ENCODE results near the gene ZNF80.

DNA sequence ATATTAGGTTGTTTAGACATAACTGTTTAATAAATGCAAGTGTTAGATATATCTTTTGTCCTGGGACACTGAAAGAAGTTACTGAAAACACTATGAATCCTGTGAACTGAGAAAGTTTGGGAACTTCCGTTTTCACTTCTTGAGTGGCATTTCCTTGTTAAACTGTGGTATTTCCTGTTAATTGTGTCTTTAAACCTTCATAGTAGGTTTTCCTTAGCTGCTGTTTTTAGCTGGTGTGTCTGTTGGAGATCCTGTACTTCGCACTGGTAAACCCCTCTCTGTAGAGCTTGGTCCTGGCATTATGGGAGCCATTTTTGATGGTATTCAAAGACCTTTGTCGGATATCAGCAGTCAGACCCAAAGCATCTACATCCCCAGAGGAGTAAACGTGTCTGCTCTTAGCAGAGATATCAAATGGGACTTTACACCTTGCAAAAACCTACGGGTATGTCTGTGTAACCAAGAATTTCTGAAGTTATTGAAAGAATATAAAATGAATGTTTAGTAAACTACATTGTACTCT, 37.2 kb downstream of the ATP6V1A start:
- PRO-cap, result no peak

GRCh38 chr3:113948806-113949107, 944 bp downstream of the ZDHHC23 start:
- PRO-cap, result no peak

GRCh38 chr3:114057099-114057323, 474 bp downstream of the QTRT2 start:
- PRO-cap, result no peak

GRCh38 chr3:114219691-114220159, 17.7 kb downstream of the ZNF80 start:
- PRO-cap, result unidirectional peak, plus-strand start at chr3:114219907

DNA sequence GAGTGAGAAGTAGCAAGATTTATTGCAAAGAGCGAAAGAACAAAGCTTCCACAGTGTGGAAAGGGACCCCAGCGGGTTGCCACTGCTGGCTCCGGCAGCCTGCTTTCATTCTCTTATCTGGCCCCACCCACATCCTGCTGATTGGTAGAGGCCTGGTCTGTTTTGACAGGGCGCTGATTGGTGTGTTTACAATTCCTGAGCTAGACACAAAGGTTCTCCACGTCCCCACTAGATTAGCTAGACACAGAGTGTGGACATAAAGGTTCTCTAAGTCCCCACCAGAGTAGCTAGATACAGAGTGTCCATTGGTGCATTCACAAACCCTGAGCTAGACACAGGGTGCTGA, at the start of gene ZNF80:
Gene ZNF80 (minus strand): TSS at position 96 of the 346 bp plus-strand sequence.
- PRO-cap, result no peak

- PRO-cap, result unidirectional peak, minus-strand start at chr3:114296036; unidirectional peak, minus-strand start at chr3:114296127
These were observed 2.1 kb downstream of the TIGIT start for GRCh38 chr3:114295936-114296227.

GRCh38 chr3:114623228-114623621, 329.4 kb downstream of the TIGIT start:
- PRO-cap, result no peak

GRCh38 chr3:114745740-114746349, 401.2 kb downstream of the ZBTB20 start:
- PRO-cap, result no peak

GRCh38 chr3:114900517-114901299, 246.4 kb downstream of the ZBTB20 start:
- PRO-cap, result no peak

DNA sequence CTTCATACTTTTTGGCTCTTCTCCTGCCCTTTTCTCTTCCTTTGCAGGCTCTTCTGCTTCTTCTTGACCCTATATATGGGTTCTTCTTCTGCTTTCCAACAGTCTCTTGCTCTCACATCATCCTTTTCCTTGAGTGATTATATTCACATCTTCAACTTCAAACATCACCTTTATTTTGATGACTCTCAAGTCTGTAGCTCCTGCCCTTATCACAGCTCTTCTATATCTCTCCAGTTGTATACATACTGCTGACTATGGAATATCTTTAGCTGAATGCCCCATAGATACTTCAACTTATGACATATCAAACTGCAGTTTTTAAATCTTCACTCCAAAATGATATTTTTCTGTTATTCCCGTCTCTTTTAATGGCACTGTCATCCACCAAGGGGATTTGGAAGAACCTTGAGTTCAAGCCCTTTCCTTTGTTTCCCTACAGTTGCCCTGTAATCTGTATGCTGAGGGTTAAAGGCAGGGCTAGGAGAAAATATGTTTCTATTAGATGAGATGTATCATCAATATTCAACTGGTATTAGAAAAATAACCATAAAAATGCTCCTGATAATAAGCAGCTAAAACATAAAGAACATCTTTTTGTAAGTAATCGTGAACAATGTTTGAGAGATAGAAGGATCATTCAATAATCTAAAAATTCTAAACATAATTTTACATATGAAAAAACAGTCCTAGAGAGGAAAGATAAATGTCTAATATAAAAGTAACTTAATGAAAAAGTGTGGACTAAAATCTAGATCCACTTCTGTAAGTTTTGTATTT, 139.0 kb downstream of the ZBTB20 start:
- PRO-cap, result no peak

GRCh38 chr3:115023300-115023870, 123.7 kb downstream of the ZBTB20 start:
- PRO-cap, result no peak

GRCh38 chr3:115187100-115187427, 40.0 kb upstream of the ZBTB20 start:
- PRO-cap, result unidirectional peak, minus-strand start at chr3:115187235

GRCh38 chr3:117997146-117997419, 1037.6 kb downstream of the IGSF11 start:
- PRO-cap, result no peak

GRCh38 chr3:118991840-118992247, 42.8 kb downstream of the IGSF11 start:
- PRO-cap, result unidirectional peak, minus-strand start at chr3:118991932

DNA sequence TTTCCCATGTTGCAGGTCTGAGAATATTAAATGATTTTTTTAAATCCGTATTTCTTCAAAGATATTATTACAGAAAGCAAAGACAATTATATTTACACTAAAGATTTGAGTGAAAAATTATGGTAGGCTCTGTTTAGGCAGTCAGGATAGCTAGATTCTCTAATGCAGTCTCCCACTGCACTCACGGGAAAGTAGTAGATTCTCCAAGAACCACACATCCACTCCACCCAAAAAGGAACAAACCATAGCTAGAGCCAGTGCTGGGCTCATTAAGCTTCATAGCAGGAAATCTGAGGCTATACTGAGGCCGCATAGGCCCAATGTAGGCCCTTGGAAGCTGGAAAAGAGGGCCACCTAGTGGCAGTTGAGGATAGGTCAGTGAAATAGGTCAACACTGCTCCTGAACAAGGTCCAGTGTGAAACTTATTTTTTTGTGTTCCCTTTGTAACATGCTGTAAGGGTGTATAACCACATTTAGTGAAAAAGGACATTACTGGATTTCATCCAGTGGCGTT, 688 bp upstream of the B4GALT4 start:
- PRO-cap, result no peak

DNA sequence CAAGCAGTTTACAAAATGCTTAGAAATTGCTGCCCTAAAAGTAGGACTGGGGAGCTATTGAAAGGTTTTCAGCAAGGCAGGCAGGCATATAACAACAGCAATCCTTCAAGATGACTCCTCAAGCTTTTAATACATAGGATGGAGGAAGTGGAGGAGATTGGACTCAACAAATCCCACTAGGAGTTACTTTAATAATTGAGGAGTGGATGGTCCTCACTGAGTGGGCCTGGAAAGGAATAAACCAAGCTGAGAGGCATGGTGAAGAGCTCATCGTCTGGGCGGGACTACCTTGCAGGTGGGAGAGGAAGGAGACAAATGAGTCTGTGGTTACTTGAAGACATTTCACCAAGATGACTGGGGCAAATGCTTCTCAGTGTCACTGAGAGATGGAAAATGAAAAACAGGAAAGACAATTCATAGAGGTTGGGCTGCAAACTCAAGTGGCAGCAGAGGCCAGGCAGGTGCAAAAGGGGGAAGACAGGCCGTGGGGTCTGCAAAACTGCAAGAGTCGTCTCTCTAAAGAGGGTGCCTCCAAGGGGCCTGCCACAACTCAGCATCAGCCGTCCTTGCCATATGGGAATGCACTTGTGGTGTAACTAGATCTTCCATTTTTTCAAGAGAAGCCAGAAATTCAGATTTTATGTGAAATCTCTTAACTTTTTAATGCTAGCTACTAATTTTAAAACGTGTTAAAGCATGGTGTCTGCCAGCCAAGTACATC, 1.5 kb upstream of the ARHGAP31 start:
- PRO-cap, result no peak

GRCh38 chr3:119435560-119436558, 27.6 kb downstream of the TMEM39A start:
- PRO-cap, result no peak

DNA sequence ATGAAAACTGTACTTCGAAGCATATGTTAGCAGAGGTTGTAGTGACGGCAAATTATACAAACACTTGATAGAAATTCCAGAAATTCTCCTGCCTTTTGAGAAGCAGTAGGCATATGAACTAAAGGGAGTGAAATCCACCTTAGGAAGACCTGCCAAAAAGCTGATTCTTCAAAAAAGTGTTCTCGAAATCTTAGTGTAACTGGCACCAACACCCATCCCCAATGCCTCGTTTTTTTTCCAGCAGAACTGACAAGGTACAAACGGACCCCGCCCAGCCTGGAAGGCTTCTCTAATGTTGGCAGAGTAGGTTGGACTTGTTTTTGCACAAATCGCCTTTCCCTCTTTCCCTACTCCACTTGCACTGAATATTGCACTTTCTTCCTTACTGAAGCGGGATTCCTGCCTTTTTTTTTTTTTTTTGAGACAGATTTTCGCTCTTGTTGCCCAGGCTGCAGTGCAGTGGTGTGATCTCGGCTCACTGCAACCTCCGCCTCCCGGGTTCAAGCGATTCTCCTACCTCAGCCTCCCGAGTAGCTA, 581 bp upstream of the TIMMDC1 start:
- PRO-cap, result no peak

- PRO-cap, result no peak
These were observed 18.7 kb downstream of the TIMMDC1 start for GRCh38 chr3:119517071-119517422.

DNA sequence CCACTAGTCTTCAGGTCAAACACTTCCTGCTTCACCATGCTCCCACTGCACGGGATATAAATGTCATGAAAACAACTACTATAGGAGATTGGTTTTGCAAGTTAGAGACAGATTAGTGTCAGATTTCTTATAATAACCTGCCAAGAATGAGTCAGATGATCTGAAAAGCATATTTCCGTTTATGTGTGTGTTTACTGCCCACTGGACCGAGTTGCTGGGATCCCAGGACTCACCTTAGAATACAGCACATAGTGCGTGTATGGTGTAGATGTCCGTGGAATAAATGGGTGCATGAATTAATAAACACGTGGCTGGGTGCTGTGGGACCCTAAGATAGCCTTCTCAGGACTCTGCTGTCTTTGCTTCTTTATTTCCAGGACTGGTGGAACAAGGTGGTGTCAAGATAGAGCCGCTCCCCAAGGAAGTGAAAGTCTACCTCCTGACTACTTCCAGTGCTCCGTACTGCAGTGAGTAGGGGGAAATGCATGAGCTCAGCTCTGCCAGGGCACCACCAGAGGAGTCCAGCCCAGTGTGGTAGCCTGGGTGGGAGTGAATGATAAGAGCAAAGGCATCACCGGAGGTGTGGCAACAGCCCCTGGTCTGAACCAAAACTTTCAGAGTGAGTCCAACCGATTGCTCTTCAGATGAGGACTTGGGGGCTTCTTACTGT, 21.6 kb downstream of the PLA1A start:
- PRO-cap, result no peak

Measured in vermiform appendix (tissue), 1 donor.